Cardiac septum (tissue), 1 donor: ENCODE data around the genes TGIF2LY, AMELY, TSPY10 and DDX3Y.

DNA sequence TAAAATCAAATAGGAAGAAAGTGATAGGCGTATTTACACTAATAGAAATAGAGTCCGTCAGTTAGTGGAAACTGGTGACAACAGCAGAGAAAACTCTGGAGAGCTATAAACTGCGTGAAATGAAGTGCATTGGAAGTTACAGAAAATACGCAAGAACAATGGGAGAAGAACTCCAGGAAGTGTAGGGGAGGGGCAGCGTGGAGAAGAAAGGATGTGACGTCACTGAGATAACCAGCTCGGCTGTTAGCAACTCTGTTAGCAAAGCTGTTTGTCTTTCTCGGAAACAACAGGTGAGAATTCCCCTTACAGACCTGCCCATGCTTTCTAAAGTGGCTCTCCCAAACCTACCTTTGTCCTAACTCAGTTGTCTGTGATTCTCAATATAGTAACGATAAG, at the start of gene TGIF2LY:
Gene TGIF2LY (plus strand): TSS at position 230 of the 396 bp plus-strand sequence.
- PRO-cap = no peak

- PRO-cap = no peak
Measured at GRCh38 chrY:6911435-6911913, at the start of gene AMELY. AMELY (minus strand) TSS chrY:6911752.

- PRO-cap = no peak
Measured at GRCh38 chrY:7172666-7173045, 261.1 kb upstream of the AMELY start.

DNA sequence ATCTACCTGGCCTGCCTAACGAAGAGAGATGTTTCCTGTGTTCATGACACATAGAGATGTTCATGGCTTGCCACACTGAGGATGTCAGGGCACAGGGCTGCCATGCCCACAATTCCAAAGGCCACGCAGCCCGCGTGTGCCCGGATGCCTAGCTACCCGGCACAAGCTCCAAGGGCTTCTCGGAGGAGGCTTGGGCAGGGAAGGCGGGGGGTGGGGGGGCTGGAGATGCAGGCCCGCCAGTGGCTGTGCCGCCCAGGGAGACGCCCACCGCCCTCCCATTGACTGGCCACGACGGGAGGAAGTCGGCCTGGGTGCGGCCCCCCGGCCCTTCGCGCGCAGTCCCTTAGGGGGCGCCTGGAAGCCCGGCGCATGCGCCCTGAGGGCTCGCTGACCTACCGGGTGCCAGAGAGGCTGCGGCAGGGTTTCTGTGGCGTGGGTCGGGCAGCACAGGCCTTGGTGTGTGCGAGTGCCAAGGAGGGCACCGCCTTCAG, at the start of gene TSPY10:
Gene TSPY10 (plus strand): TSS at position 324 of the 491 bp plus-strand sequence.
- PRO-cap = no peak

DNA sequence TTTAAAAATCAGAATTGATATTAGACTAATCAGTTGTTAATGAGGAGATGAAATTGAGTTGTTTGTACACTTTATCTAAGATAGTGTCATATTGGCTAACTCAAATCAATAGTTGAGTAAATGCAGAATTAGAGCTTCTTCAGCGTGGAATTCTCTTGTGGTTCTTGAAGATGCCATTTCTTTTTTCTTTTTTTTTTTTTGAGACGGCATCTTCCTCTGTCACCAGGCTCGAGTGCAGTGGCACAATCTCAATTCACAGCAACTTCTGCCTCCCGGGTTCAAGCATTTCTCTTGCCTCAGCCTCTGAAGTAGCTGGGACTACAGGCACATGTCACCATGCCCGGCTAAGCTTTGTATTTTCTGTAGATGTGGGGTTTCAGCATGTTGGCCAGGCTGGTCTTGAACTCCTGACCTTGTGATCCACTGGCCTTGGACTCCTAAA, 1584.1 kb upstream of the USP9Y start:
- PRO-cap = no peak

DNA sequence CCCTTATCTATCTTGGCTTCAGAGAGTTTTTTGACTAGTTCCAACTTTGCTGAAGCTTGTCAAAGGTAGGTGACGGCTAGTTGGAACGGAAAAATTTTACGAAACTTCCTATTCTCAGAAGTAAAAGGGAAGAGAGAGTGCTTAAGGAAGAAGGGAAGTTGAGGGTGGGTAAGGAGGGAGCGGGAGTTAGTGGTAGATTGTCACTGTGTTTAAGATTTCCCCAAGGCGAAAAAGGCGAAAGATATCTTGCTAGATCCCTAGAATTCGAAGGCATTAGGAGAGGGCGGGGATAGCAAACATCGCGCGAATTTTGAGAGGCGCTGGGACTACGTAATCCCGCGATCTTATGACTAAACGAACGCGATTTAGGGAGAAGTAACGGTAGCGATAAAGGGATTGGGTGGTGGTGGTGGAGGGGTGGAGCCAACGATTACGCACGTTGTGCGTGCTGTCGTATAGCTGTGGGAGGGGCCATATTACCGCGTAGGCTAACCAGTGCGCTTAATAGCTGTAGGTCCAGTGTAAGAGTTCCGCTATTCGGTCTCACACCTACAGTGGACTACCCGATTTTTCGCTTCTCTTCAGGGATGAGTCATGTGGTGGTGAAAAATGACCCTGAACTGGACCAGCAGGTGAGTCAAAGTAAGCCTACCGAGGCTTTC, at the start of gene DDX3Y:
Gene DDX3Y (plus strand): TSS at position 519 of the 662 bp plus-strand sequence.
- PRO-cap = no peak

DNA sequence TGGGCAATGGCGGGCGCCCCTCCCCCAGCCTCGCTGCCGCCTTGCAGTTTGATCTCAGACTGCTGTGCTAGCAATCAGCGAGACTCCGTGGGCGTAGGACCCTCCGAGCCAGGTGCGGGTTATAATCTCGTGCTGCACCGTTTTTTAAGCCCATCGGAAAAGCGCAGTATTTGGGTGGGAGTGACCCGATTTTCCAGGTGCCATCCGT, 231.3 kb downstream of the DDX3Y start:
- PRO-cap = no peak

DNA sequence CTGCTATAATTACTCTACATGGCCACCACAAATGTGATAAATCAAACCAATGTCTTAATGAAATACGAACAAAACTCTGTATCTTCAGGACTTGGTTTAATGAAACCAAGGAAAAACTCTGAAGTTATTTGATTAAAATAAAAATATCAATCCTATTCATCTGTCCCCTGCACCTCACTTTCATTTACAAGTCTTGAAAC, 1140.8 kb downstream of the CDY2B start:
- PRO-cap = no peak

GRCh38 chrY:19042328-19042701, 268.8 kb upstream of the HSFY2 start:
- PRO-cap = no peak

GRCh38 chrY:19107607-19108108, 334.1 kb upstream of the HSFY2 start:
- PRO-cap = no peak

DNA sequence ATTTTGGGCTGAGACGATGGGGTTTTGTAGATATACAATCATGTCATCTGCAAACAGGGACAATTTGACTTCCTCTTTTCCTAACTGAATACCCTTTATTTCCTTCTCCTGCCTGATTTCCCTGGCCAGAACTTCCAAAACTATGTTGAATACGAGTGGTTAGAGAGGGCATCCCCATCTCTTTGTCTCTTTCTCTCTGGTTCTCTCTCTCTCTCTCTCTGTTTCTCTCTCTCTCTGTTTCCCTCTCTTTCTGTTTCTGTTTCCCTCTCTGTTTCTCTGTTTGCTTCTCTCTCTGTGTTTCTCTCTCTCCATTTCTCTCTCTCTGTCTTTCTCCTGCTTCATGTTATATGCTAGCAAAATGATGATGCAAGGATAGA, 158.8 kb upstream of the RBMY1B start:
- PRO-cap = no peak